Placental epithelial cell (primary cell): Measurements from ENCODE around the genes LBP and RALGAPB.

GRCh38 chr20:38067416-38067928 lies 33.9 kb downstream of the RPRD1B start:
- CAGE, long polyA plus RNA, result no peak

- CAGE, long polyA plus RNA, result no peak
Observed at GRCh38 chr20:38095443-38095712, 61.8 kb downstream of the RPRD1B start.

DNA sequence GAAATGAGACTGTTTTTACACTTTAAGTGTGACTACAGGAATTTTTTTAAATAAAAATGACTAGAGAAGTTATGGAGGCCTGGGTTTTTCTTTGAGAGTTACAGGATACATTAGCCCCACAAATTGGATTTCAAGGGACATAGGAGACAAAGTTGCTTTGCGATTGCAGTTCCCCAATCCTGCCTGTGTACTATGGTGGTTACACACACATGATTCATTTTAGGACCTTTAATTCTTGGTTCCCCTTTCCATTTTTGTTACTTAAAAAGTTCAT lies 62.1 kb downstream of the RPRD1B start:
- CAGE, long polyA plus RNA, result no peak

GRCh38 chr20:38122942-38123298 lies 42.1 kb downstream of the TGM2 start:
- CAGE, long polyA plus RNA, result no peak

DNA sequence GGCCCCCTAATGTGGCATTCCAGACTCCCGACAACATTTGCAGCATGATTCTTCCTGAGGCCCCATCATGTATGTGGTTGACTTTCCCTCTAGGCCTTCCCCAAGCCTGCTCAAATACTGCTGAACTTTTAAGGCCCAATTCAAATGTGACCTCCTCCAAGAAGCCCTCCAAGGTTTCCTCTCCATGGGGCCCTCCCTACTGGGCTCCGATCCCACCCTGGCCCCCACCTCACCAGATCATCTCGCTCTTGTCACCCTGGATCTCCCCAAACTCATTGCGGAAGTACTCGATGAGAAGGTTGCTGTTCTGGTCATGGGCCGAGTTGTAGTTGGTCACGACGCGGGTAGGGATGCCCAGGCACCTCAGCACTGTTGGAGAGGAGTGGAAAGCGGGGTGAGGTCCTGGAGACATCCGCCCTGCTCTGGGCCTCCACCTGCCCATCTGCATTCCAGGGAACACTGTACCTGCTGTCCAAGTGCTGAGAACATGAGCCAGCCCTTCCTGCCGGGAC lies 23.2 kb downstream of the TGM2 start:
- CAGE, long polyA plus RNA, result no peak

- CAGE, long polyA plus RNA, result no peak
Observed at GRCh38 chr20:38143124-38143703, 21.9 kb downstream of the TGM2 start.

GRCh38 chr20:38156661-38157448 lies 8.2 kb downstream of the TGM2 start:
- CAGE, long polyA plus RNA, result no peak

- CAGE, long polyA plus RNA, result no peak
Observed at GRCh38 chr20:38168833-38169319, 3.8 kb upstream of the TGM2 start.

GRCh38 chr20:38196316-38197066 lies 31.4 kb upstream of the TGM2 start:
- CAGE, long polyA plus RNA, result no peak

DNA sequence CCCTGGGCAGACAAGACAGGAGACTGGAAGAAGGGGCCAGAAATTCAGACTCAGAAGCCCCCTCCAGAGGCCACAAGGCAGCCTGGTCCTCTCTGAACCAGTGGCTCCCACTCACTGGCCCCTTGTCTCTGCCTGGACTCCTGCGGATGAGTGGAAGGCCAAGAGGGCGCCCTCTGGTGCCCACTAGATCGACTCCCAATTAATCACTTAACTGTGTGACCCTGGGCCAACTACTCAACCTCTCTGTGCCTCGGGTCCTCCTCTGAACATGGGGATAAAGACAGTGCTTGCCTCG lies 12.7 kb upstream of the BPI start:
- CAGE, long polyA plus RNA, result no peak

GRCh38 chr20:38346214-38347277 lies at the start of gene LBP:
LBP (plus strand) TSS chr20:38346482.
- CAGE, long polyA plus RNA, result no peak

GRCh38 chr20:38373436-38373712 lies 27.1 kb downstream of the LBP start:
- CAGE, long polyA plus RNA, result no peak

- CAGE, long polyA plus RNA, result no peak
Observed at GRCh38 chr20:38472329-38473679, at the start of gene RALGAPB. RALGAPB (plus strand) TSS chr20:38472843.

DNA sequence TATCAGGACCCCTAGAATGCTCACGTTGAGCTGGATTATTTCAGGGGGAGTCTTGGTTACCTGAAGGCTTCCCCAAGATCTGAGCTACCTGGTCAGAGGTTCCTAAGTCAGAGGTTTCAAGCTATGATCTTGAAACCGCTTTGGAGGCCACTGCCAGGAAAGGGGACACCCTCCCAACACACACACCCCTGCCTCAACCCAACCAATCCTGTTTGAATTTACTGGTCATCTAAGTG lies 31.4 kb upstream of the FAM83D start:
- CAGE, long polyA plus RNA, result no peak

DNA sequence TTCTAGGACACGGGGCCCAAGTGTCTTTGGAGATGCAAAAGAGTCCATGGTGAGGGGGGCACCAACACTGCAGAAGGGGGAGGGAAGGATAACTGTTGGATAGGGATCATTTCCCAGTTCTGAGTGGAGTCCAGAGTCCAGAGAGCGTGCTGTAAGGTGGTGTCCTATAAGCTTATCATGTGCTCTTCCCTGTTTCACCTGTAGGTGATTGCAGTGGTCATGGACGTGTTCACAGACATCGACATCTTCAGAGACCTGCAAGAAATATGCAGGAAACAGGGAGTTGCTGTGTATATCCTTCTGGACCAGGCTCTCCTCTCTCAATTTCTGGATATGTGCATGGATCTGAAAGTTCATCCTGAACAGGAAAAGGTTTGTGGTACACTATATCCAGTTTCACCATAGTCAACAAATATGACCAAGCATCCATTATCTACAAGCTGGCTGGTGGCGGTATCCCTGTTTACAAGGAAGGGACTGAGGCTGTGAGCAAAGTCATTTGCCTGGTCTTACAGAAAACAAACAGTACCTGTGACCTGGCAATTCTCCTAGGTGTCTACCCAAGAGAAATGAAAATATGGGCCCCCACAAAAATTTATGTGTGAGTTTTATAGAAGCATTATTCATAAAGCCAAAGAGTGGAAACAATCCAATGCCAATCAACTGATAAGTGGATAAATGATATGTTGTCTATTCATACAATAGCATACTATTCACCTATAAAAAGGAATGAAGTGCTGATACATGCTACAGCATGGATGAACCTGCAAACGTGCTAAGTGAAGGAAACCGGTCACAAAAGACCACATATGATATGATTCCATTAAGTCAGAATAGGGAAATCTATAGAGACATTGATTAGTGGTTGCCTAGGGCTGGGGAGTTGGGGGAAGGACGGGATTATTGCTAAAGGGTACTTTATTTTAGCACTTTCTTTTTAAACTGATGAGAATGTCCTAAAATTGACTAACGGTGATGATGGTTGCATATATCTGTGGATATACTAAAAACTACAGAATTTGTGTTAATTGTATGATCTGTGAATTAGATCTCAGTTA lies 15.9 kb downstream of the FAM83D start:
- CAGE, long polyA plus RNA, result no peak

- CAGE, long polyA plus RNA, result no peak
Observed at GRCh38 chr20:39358003-39358591, 396.0 kb downstream of the DHX35 start.

DNA sequence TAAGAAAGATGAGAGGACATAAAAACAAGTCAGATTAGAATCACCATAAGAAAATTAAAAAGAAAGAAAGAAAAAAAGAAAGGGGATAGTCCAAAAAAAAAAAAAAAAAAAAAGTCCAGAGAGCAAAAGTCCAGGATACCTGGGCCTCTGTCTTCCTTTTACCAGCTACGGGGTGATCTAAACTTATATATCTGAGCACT lies 795.2 kb downstream of the DHX35 start:
- CAGE, long polyA plus RNA, result no peak

GRCh38 chr20:40274141-40274625 lies 414.9 kb downstream of the MAFB start:
- CAGE, long polyA plus RNA, result no peak

- CAGE, long polyA plus RNA, result no peak
Observed at GRCh38 chr20:40619050-40619700, 69.9 kb downstream of the MAFB start.

DNA sequence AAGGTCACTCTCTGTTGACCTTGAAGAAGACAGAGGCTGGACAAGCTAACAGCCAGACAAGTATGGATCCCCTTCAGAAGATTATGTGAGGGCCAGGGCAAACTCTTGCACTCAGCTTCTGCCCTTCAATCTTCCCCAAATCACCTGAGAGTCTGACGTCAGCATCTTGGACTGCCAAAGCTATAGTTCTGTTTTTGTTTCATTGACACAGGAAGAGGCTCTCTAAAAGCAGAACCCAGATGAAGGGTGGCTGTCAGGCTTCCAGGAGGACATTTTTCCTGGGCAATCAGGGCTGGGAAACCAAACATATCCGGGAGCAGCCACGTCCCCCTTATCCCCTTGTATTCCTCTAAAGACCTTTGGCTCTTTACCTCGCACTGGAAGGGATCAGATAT lies 13.5 kb downstream of the MAFB start:
- CAGE, long polyA plus RNA, result no peak